Cardiac atrium fibroblast (primary cell): ENCODE results near the genes DENND5A and AMPD3.

DNA sequence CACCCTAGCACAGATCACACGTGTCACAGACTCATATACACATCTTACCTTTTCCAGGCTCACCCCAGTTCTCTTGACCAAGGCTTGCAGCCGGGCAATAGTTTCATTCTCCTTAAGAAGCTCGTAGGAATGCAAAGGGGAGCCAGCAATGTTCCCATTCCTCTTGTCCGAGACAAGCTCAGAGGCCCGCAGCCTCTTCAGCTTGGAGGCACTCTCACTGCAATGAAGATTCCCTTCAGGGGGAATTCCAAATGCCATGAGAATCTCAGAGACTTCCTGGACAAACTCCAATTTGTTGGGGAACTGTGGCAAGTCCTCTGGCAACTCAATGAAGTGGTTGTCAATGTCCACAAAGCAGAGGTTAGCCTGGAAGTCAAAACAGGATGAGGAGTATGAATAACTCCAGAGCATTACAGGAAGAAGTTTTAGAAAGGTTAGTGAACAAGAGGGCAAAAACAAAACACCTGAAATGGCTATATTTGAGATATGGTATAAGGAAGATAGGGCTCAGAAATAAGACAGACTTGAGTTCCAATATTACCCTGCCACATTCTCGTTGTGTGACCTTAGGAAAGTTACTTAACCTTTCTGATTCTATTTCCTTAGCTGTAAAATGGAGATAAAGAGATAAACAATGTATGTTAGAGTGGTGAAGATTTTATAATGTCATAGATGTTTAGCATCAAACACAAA lies 84.3 kb downstream of the DENND5A start:
- RAMPAGE, long total RNA = no peak

- RAMPAGE, long total RNA = no peak
Observed at GRCh38 chr11:9219112-9219675, 46.0 kb downstream of the DENND5A start.

DNA sequence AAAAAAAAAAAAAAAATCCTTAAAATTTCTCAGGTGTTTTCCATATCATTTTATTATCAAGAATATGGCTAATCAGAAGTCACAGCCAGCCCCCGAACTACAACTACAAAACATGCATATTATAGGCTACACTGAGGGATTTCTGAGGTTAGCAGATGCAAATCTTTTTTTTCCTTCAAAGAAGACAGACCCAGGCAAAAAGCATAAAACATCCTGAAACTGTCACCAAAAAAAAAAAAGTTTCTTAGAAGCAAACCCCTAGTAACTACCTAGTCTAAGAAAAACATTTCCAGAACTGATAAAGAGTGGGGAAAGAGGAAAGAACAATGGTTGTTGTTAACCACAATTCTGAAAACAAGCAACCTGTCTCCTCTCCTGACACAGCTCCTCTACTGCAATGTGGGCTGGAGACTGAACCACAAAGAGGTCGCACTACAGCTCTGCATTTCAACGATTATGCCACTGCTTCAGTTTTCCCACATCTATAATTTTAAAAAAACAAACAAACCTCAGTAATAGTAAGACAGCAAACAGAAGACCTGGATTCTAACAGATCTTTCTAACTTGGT lies 15.0 kb downstream of the DENND5A start:
- RAMPAGE, long total RNA = no peak

GRCh38 chr11:9265241-9265602 lies at the start of gene DENND5A:
DENND5A (minus strand) TSS chr11:9265350.
- RAMPAGE, long total RNA = no peak

GRCh38 chr11:9478366-9478634 lies 17.5 kb downstream of the ZNF143 start:
- RAMPAGE, long total RNA = no peak

- RAMPAGE, long total RNA = no peak
Observed at GRCh38 chr11:9572837-9573600, 451 bp upstream of the WEE1 start.

DNA sequence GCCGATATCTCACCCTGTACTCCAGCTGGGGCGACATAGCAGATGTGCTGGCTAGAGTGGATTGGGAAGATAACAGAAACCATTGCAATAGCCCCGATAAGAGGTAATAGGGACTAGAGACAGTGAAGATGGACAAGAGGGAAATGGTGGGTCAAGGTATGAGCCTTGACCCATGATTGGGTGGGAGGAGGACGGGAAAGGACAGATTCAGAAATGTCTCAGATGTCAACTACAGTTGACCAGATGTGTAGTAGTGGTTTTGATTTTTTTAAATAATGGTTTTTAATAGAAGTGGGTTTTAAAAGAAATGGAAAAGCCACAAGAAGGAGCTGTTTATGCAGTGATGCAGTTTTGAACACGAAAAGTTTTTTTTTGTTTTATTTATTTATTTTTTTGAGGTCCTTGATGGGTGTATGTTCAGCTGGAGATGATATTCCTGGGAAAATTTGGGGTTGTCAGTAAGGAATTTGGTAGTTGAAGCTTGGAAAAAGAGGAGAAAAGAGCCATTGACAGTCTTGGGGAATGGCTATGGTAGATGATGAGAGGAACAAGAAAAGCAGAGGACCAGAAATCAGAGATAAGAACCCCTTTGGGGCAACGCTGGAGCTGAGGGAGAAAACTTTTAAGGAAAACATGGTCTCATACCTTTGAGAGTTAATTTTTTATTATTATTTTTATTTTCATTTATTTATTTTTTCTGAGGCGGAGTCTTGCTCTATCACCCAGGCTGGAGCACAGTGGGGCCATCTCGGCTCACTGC lies 6.4 kb downstream of the SWAP70 start:
- RAMPAGE, long total RNA = no peak

DNA sequence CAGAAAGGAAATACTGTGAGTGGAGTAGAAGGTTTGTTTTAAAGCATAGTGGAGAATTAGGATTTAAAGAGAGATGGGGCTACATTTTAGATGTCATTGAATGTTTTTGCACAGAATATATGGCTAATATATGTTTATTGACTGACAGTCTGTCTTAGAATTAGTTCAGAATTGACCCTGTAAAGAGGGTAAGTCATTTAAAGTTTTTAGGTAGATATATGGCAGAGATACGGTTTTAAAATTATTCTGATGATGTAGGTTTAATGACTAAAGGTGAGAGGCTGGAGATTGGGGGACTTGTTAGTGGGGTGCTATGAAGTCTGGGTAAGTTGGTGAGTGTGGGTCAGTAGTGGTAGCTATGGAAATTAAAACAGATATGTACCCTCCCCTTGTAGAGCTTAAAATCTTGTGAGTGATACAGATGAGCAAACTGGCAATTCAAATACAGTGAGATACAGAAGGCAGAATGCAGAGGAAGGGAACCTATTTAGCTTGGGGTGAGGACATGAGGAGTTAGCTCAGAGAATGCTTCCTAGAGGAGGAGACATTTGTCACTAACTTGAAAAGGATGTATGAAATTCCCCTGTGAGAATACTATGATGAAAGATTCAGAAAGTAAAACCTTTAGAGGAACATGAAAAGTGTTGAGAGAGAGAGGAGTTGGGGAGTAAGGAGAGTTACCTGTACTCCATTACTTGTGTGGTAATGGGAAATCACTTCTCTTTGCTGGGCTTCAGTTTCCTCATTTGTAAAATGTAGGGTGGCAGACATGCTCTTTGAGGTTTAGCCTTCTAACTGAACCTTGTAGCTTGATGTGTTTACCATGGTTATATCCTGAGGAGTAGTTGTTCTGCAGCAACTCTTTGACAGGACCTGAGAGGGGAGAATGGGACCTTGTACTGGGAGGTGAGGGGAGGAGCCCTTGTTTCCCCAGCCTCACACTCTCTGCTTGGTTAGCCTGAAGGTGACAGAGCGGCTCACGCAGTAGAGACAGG lies 17.7 kb downstream of the SWAP70 start:
- RAMPAGE, long total RNA = no peak

GRCh38 chr11:9689643-9690017 lies 25.8 kb downstream of the SWAP70 start:
- RAMPAGE, long total RNA = no peak

- RAMPAGE, long total RNA = no peak
Observed at GRCh38 chr11:9703168-9703903, 39.5 kb downstream of the SWAP70 start.

DNA sequence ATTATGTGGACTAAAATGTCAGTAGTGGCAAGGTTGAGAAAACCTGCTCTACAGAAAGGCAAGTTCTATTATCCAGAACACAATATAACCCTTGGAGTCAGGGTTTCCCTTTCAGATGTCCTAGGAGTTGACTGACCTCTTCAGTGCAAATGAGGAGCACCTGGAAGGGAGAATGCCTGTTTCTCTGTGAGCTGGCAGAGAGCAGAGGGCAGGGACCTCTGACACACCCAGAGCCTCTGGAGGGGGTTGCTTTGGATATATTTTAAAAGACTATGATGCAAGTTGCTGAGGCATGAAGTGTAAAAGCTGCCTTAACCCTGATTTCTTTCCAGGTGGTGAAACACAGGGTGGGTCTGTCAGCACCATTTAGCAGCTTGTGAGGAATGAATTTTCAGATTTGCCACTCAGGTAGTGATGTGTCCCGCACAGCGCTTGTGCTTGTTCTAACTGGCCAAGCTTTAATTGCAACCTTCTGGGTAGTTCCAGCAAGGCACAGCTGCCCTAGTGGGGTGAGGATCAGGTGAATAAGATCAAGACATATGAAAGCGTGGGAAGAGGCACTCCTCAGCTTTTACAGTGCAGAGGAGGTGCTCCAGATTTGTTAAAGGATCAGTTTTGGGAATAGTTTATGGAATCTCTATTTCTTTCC lies 90.1 kb downstream of the SWAP70 start:
- RAMPAGE, long total RNA = no peak

DNA sequence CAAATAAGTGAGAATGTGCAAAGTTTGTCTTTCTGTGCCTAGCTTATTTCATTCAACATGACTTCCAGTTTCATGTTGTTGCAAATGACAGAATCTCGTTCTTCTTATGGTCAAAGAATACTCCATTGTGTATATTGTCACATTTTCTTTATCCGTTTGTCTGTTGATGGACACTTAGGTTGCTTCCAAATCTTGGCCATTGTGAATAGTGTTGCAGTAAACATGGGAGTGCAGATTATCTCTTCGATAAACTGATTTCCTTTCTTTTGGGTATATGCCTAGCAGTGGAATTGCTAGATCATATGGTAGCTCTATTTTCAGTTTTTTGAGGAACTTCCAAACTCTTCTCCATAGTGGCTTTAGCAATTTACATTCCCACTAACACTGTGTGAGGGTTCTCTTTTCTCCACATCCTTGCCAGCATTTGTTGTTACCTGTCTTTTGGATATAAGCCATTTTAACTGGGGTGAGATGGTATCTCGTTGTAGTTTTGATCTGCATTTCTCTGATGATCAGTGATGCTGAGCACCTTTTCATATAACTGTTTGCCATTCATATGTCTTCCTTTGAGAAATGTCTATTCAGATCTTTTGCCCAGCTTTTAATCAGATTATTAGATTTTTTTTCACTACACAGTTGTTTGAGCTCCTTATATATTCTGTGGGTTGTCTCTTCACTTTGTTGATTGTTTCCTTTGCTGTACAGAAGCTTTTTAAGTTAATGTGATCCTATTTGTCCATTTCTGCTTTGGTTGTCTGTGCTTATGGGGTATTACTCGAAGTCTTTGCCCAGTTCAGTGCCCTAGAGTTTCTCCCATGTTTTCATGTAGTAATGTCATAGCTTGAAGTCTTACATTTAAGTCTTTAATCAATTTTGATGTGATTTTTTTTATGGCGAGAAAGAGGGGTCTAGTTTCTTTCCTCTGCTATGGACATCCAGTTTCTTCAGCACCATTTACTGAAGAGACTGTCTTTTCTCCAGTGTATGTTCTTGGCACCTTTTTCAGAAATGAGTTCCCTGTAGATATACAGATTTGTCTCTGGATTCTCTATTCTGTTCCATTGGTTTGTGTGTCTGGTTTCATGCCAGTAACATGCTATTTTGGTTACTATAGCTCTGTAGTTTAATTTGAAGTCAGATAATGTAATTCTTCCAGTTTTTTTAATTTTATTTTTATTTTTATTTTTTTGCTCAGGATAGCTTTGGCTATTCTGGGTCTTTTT lies 124.2 kb downstream of the SBF2 start:
- RAMPAGE, long total RNA = no peak

DNA sequence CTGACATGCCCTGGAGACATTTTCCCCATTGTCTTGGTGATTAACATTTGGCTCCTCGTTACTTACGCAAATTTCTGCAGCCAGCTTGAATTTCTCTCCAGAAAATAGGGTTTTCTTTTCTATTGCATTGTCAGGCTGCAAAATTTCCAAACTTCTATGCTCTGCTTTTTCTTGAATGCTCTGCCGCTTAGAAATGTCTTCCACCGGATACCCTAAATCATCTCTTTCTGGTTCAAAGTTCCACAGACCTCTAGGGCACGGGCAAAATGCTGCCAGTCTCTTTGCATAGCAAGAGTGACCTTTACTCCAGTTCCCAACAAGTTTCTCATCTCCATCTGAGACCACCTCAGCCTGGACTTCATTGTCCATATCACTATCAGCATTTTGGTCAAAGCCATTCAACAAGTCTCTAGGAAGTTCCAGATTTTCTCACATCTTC lies 74.5 kb downstream of the SBF2 start:
- RAMPAGE, long total RNA = no peak

- RAMPAGE, long total RNA = no peak
Observed at GRCh38 chr11:10272063-10272540, 21.9 kb downstream of the SBF2 start.

DNA sequence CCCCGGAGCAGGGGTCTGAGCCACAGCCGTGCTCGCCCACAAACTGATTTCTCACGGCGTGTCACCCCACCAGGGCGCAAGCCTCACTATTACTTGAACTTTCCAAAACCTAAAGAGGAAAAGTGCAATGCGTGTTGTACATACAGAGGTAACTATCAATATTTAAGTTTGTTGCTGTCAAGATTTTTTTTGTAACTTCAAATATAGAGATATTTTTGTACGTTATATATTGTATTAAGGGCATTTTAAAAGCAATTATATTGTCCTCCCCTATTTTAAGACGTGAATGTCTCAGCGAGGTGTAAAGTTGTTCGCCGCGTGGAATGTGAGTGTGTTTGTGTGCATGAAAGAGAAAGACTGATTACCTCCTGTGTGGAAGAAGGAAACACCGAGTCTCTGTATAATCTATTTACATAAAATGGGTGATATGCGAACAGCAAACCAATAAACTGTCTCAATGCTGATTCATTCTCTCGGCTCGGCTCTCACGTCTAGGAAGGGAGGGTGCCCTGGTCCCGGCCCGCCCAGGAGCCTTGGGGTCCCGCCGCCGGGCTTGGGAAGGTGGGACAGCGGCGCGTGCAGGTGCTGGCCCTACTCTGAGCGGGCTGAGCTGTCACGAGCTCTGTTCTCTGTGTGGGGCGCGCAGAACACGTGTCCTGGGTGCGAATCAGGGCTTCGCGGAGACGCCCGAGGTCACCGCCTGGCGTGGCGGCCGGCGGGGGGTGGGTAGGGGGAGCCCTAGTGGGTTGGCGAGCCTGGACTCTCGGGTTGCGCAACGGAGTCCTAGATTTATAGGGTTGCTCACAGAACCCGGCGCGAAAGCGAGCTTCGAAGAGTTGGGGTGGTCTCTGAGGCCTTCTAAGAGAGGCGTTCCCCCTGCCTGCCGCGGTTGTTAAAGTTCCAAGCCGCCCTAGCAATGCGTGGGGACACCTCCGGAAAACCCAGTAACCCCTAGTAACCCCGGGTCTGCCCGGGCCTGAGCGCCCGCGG lies 2.4 kb downstream of the ADM start:
- RAMPAGE, long total RNA = no peak

DNA sequence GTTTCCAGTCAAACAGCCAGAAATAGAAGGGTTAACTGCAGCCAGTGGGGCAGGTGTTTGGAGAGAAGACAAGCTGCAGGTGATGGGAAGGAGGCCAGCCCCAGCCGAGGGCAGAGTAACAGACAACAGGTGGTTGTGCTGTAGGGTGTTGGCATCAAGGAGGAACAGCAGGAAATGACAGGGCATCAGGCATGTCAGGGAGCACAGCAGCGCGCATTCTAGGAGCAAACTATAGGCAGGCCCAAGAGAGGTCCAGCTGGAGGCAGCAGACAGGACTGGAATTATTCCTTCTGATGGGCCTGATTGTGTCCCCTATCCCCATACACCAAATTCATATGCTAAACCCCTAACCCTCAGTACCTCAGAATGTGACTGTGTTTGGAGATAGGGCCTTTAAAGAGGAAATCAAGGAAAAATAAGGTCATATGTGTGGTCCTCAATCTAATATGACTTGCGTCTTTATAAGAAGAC lies 13.6 kb downstream of the ADM start:
- RAMPAGE, long total RNA = no peak

DNA sequence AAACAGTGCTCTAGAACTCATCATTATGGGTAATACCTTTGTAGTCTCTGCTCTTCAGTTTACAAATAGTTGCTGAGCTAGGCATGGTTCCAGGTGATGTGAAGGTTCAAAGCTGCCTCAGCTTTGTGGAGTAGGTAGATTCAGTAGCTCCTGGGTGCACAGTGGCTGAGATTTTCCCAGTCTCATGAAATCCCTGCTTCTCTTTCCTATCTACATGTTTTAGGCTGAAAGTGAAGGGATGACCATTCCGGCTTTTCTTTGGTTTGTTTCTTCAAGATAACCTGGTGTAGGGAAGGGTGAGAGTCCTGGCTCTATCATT lies 21.9 kb downstream of the ADM start:
- RAMPAGE, long total RNA = no peak

- RAMPAGE, long total RNA = no peak
Observed at GRCh38 chr11:10385600-10386171, 69.4 kb upstream of the AMPD3 start.

DNA sequence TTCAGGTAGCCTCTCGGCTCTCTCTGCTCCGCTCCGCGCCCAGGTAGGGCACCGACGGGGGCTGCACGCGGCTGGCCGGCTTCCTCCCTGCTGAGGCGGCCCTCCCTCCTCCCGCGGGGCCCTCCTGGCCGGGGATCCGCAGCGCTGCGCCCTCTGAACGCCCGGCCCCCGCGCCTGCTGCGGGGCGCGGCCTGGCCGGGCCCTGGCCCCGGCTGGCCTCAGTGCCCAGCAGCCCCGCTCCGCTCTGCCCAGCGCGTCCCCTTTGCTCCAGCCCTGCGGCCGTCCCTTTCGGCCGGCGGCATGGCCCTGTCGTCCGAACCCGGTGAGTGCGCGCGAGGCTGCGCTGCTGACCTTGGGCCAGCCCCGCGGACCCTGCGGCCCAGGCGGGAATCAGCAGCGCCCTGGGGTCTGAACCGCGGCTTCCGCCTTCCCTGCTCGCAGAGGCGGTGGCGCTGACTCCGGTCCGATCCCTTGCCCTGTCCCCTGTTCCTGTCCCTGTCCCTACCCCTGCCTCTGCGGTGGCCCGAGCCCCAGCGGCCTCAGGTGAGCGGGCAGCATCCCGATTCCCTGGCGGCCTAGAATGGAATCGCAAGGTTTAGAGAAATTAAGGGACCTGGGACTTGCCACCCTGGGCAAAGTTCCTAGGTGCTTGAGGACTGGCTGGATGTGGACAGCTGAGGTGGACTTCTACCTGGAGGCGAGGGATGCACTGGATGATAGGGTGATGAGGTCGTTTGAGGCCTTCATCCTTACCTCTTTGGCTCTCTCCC lies 4.2 kb upstream of the AMPD3 start:
- RAMPAGE, long total RNA = no peak

DNA sequence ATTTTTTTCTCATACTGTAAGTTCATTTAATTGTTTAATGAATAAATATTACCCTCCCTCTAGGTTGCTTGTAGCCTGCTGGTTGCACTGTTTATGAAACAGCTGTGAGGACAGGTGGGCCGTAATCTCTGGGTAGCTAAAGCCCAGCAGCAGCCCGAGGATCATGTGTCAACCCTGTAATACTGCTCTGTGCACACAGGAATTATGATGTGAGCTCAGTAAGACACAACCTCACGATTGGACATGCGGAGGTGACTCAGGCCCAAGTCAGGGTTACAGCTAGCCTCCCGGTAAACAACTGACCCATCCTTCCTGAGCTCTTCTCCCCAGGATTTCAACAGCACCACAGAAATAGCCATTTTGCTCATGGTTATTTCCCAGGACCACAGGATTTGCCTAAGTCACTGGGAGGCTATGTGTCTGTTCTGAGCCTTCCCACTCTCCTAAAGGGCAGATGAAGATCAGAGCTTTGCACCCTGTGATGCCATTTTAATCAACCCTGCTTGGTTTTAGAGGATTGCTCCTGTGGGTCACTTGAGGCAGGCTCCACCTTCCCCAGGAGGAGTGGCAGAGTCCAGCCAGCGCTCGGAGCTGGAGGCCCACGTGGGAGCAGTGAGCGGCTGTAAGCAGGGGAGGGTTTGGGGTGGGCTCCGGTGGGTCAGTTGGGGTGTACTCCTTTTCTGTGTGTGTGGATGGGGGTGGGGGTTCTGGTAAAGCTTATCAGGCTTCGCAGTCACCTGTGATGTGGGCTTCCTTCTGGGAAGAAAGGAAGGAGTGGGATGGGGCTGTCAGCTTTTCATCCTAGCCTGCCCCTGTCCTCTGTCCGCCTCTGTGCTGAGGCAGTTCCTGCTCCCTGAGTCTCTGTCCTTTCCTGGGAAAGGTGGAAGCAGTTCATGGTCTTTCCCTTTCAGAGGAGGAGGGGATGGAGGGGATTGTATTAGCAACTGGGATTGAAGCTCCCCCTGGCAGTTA lies at the start of gene AMPD3:
TSS of gene AMPD3 (plus strand) at position 438 of the 972 bp plus-strand sequence.
- RAMPAGE, long total RNA = no peak